Measurements from ENCODE around the genes NDUFB3, CASP8, ALS2, KIAA2012 and SUMO1.

- PRO-cap, result no peak
Measured at GRCh38 chr2:200592315-200593195, 6.7 kb downstream of the AOX1 start.

DNA sequence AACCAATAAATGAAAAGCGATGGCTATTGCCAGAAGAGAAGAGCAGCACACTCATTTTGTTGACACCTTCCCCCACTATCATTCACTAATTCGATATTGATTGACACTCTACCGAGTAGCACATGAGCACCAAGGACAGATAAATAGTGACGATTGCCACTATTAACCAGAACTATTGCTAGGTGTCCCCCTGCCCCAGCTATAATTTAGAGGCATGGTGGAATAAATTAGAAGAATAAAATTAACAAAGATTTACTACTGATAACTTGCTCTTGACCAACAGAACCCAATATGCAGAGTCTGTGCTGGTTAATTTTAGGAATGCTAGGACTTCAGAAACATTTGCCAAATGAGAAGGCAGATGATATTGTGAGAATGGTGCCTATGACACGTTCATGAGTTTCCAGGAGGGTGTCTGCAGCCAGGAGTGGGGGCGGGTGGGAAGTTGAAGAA, 101.7 kb upstream of the BZW1 start:
- PRO-cap, result no peak

GRCh38 chr2:200830578-200830943, 18.9 kb downstream of the BZW1 start:
- PRO-cap, result no peak

- PRO-cap, result no peak
Measured at GRCh38 chr2:200861535-200861992, 2.9 kb downstream of the CLK1 start.

- PRO-cap, result bidirectional peak, plus-strand start at chr2:201072002, minus-strand start at chr2:201071662
Measured at GRCh38 chr2:201071475-201072416, at the start of gene NDUFB3. Gene NDUFB3, plus strand, starts transcription at chr2:201072001.

- PRO-cap, result no peak
Measured at GRCh38 chr2:201134543-201135075, 18.6 kb downstream of the CFLAR start.

DNA sequence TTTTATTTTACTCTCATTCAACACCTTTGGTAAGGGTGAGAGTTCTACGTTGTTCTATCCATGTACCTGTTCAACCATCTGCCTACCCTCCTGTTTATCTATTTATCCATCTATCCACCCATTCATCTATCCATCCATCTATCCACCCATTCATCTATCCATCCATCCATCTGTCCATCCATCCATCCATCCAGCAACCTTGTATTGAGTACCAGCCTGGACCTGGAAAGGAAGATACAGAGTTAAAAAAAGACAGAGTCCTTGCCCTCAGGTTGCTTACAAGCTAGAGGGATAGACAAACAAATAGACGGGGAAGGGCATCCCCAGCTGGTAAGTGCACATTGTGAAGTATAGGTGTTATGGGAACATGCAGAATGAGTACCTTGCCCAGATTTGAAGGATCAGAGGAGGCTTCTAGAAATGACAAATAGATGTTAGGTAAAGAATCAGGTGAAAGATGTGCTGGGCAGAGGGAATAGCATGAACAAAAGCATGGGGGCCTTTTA, 26.7 kb downstream of the CASP10 start:
- PRO-cap, result no peak

DNA sequence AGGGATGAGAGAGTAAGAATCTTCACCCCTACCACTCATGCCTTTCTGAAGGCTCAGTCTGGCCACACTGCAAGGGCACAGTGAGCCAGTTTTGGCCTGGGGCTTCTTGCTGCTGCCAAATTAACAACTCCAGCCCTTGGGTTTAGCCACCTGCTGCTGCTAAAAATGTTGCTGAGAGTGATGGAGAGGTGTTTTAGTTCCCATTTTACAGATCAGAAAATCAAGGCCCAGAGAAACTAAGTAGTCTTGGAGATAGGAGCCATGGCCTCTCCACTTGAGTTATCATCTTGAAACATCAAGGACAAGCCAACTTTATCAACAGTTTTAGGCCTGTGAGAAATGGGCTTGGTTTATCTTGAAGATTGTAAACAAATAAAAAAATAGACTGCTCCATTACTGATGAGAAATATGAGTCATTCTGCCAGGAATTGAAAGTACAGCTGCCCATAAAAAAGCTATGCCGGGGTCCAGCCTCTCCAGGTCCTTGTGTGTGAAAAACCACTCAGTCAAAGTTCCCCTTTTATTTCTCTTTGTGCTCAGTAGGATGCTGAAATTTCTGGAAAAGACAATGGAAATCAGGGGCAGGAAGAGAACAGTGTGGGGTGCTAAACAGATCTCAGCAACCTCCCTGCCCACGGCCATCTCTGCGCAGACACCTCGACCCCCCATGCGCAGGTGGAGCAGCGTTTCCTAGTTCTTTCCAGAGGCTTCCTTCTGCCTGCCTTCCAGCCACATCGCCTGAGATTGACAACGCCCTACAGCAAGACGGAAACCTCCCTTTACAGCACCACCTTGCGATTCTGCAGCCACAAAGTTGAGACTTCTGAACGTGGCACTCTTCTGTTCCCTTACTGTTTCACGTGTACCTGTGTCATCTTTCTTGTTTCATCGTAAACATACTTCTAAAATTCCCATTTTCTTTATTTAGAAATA, 31.7 kb upstream of the CASP8 start:
- PRO-cap, result unidirectional peak, plus-strand start at position 479 of the sequence; bidirectional peak, plus-strand start at position 811 of the sequence, minus-strand start at position 740 of the sequence

DNA sequence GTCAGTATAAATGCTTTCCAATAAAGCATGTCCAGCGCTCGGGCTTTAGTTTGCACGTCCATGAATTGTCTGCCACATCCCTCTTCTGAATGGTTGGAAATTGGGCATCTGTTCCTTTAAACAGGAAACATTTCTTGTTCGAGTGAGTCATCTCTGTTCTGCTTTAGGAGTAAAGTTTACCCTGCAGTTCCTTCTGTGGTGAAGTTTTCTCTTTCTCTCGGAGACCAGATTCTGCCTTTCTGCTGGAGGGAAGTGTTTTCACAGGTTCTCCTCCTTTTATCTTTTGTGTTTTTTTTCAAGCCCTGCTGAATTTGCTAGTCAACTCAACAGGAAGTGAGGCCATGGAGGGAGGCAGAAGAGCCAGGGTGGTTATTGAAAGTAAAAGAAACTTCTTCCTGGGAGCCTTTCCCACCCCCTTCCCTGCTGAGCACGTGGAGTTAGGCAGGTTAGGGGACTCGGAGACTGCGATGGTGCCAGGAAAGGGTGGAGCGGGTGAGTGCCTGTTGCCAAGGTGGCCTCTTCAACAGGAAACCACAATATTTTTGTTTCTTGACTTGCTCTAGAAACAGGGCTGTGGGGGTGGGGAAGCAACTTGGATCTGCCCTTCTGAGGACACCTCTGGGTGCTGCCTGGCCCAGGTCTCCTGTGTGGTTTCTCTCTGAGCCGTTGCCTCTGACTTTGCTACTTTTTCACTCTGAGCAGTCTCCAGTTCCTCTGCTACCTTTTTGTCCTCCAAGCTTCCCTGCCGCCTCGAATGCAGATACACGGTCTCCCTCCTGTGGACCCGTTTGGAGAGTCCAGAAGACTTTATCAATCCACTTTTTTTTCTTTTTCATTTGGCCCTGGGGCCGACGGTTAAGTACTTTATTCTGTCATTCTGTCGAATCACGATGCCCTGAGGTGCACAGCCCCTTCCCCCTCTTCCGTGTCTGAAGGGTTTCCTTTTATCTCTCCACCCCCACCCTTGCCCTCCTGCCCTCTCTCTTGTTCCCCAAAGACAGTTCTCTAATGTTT, 2.1 kb upstream of the CASP8 start:
- PRO-cap, result bidirectional peak, plus-strand start at position 221 of the sequence, minus-strand start at position 91 of the sequence; bidirectional peak, plus-strand start at position 590 of the sequence, minus-strand start at position 466 of the sequence; bidirectional peak, plus-strand start at position 875 of the sequence, minus-strand start at position 696 of the sequence; unidirectional peak, minus-strand start at position 931 of the sequence

DNA sequence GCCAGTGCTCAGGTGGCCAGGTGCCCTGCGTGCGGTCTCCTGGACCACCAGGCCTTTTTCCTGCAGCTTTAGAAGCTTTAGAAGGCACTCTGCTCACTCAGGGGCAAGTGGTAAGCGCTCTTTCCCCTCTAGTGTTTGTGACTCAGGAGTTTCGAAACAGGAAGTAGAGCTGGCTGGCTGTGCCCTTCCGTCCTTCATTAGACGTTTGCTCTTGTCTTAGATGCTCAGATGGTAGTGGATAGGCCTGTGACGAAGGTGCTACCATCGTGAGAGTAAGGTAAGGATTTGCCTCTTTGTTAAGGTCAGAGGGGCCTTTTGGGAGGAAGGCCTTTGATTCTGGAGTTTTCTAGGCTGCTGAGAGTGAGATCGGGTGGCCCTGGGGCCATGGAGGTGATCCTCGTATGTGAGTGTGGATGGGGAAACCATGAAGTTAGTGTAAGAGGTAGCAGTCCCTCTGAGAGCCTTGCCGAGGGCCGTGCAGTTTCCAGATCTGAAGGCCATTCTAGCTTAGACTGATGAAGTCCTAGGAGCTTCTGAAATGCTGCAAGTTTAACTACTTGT, at the start of gene CASP8:
Gene CASP8, plus strand, starts transcription at position 200 of the 561 bp plus-strand sequence.
- PRO-cap, result bidirectional peak, plus-strand start at position 227 of the sequence, minus-strand start at position 137 of the sequence

- PRO-cap, result no peak
Measured at GRCh38 chr2:201413965-201414476, 37.2 kb downstream of the TRAK2 start.

DNA sequence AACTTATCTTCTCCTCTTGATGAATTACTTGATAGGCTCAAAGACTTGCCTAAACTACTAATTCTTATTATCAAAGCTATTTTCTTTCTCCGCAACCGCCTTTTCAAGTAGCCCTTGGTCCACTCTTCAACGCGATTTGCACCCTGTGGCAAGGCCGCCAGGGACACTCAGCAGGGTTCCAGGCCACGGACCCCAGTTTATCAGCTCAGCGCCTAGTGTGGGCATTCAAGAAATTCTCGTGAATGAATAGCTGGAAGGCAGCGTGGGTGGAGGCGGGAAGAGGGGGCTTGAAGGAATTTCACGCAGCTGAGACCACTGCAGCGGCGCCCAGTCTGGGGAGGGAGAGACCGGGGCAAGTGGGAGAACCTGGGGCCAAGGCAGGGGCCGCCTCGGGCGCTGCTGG, 452 bp downstream of the ALS2 start:
- PRO-cap, result no peak

DNA sequence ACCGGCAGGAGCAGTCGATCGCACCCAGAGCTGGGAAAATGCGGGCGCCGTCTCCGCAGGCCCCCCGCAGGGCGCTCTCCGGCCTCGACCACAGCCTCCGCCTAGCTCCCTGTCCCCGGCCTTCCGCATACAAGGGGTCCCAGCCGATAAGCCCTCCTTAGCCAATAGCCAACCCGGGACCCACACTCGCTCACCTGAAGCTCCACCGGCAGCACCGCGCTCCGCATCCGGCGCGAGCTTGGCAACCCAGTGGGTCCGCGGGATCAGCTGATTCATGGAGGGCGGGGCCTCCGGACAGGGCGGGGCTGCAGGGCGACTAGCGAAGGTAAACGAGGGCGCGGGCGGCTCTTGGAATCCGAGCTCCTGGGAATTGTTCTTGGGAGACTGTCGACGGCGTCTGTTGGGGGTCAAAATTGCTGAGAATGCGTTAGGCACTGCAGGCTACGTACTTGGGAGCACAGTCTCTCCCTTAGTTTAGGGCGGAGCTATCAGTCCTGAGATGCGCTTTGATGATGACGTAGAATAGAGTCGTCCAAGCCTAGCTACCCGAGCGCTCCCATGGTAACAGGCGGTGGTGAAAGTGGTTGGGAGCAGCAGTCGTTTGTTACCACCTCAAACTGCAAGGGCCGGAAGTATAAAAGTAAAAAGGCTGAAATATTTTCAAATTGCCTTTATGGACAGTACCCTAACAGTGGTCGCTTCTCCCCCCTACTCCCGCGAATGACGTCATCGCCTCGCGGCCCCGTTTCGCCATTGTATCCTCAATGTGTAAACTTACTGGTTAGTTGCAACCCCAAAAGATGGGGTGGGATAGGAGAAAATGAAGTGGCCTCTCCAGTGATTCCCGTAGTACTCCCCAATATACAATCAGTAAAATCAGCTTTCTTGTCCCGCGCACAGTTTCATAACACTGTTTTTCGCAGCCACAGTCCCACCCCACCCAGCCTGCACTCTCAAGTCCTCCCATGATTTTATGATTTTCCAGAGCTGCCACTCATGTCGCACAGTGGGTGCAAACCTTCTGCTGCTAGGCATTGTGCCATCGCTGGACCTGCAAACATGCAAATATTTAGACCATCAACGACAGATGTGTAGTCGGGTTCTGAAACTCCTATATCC, at the start of gene ALS2:
Gene ALS2, minus strand, starts transcription at position 251 of the 1,119 bp plus-strand sequence.
- PRO-cap, result bidirectional peak, plus-strand start at position 567 of the sequence, minus-strand start at position 240 of the sequence

DNA sequence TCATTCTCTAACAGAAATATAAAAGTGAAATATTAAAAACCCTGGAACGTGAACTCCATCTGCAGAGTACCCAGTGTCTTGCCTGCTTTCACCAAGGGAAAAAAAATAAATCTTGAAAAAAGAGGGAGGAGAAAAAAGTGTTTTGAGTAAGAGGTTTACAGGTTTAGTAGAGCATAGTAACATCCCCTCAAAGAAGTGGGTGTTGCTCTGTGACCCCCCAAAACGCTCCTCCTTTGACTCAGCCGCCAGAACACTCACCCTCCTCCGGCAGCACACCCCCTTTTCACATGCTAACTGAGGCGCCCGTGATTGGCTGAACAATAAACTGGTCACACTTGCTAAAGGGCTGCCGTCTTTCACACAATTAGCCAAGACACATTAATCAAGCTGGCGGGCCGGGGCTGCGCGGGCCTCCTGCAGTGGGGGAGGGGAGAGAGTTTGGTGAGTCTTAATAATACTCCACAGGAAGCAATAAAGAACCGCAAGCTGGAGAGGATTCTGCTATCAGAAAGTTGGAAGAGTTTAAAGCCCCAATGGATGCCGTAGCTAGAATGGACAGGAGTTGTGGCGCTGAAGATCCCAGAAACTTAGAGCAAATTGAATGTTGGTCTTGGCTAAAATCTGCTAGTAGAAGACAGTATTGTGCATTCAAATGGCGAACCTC, 52.5 kb downstream of the CDK15 start:
- PRO-cap, result no peak

DNA sequence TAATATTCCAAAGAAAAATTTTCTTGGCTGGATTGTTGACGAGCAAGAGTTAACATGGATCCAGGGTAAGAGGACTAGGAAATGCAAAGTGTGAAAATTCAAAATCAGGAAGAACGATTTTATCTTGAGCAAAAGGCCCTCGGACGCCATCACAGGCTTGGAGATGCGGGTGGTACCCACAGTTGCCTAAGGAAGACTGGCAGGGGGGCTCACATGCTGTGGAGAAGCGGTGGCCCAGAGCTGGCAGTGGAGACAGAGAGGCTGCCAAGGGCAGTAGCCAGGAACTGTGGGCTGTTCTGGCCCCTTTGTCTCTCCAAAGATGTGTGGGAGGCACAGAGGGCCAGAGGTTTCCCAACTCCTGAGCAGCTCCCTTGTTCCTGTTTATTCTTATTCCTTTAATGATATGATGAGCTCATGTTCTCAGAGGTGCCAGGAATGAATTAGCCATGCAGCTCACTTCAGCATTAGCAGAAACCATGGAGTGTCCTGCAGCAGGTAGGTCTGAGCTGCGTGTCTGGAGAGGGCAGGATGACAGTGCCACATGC, 78.1 kb upstream of the FZD7 start:
- PRO-cap, result no peak

DNA sequence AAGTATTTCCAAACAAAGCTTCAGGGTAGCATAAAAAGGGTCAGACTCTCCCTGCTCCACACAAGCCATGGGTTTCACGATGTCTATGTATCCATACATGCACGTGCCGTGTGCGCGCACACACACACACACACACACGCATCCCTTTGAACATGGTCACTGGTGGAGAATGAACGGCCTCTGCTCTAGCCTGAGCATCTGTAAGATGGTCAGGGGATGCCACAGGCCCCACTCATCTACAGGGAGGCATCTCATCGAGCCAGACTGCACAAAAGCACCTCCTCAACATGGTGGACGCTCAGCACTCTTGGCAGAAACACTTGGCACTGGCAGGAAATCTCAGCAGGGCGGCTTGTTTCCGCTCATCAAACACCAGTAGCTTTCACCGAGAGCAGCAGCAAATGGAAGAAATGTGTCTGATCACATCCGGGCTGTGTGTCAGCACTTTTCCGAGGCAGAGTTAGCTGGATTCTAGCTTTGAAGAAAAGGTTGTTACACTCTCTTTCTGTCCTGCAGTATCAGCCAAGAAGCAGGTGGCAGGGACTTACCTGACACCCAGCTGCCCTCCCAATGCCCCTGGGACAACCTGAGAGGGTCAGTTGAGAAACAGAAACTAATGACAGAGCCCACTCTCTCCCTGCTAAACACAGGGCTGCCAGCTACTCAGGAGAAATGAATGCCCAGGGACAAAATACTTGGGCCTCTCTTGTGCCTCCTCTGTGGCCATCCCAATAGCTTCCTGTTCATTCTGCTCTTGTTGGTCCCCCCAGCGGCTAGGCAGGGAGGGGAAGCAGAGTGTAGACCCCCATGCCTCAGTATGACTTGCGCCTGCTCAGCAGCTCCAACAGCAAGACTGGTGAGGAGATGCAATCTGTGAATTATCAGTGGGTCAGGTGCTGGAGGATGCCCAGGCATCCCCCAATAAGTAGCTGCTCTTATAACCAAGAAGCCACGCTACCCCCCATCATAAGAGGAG, 68.9 kb upstream of the FZD7 start:
- PRO-cap, result no peak

GRCh38 chr2:202035477-202036506, 2.1 kb downstream of the FZD7 start:
- PRO-cap, result no peak

- PRO-cap, result no peak
Measured at GRCh38 chr2:202073023-202073443, at the start of gene KIAA2012. Gene KIAA2012, plus strand, starts transcription at chr2:202073255.

DNA sequence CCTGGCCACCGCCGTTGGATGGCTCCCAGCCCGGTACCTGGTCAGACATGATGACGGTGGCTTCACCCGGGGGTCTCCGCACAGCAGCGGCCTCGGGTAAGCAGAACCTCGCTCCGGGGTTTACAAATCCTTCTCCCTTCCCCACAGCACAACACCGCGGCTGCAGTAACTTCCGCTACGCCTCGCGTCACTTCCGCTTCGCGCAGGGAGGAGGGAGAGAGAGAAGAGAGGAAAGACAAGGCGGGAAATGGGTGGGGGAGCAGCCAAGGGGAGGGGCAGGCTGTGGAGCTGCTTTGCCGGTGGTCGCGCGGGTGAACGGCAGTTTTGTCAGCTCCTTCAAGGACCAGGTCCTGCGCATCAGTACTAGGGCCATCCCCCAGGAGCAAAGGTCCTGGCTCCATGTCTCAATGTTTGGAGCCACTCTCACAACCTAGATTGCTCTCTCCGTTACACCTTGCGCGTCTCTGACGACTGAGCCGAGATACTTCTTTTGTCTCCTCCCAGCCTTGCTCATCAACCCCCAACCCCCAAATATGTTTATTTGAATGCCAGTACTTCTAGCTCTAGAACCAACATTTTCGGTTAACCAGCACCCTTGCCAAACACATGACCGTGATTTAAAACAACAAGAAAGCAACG, at the start of gene SUMO1:
Gene SUMO1, minus strand, starts transcription at position 195 of the 639 bp plus-strand sequence.
- PRO-cap, result bidirectional peak, plus-strand start at position 238 of the sequence, minus-strand start at position 162 of the sequence

- PRO-cap, result no peak
Measured at GRCh38 chr2:202302575-202303130, 37.1 kb downstream of the NOP58 start.